LHCN-M2 (cell line): Measurements from ENCODE around the gene GRK1.

- RAMPAGE, long total RNA: no peak
Measured at GRCh38 chr13:112943062-112944042, 25.7 kb upstream of the MCF2L start.

DNA sequence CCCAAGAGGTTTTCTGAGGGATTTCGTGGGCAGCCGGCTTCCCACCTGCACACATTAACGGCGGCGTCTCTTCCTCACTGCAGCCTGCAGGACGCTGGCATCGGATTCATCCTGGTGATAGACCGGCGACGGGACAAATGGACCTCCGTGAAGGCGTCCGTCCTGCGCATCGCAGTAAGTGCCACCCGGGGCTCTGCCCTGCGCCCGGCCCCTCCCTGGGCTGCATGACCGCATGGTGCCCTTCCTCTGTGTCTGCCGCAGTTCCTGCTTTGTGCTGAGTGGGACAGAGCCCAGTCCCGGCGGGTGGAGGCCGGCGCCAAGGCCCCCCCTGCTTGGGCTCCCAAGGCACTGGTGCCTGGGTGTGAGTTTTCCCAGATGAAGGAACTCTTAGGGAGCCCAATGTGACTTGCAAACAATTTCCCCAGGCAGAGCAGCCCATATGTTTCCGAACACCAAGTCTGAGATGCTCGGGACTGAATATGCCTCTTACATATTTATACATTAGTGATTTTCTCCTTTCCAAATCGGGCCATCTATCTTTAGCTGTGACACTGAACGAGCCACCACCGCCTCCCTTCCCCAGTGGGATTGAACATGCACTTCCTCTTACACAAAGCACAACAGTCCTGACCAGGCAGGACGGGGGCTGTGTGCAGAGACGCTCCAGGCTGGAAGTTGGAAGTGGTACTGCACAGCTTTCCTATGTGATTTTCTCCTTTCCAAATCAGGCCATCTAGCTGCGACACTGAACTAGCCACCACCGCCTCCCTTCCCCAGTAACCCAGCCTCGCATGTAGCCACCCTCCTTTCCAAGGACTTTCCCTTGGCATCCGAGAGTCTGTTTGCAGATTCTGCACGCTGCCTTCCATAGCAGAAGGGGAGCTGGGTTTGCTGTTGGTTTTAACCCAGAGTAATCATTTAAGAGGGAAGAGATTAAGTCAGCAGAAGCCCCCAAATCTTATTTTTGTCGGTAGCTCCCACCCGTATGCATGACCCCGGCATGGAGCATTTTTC, 60.1 kb upstream of the F7 start:
- RAMPAGE, long total RNA: no peak

DNA sequence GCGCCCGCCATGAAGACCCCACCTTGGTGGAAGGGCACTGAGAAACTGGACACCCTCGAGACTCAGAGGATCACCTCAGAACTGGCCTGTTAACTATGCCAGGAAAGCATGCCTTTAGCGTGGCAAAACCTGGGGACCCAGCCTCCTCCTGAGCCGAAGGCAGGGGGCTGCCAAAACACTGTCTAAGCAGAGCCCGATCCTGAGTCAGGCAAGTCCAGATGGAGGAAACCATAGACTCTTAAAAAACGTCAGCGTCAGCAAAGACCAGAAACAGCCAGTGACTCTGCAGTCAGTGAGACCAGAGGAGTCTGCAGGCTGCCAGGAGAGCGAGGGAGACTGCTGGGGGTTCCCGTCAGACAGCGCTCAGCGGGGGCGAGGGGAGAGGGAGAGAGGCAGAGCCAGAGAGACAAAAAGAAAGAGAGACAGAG, 6.2 kb upstream of the PROZ start:
- RAMPAGE, long total RNA: no peak

GRCh38 chr13:113153241-113153836, 5.1 kb upstream of the PROZ start:
- RAMPAGE, long total RNA: no peak

- RAMPAGE, long total RNA: no peak
Measured at GRCh38 chr13:113208001-113208540, 398 bp downstream of the PCID2 start.

GRCh38 chr13:113297333-113298107, 481 bp downstream of the LAMP1 start:
- RAMPAGE, long total RNA: no peak

- RAMPAGE, long total RNA: no peak
Measured at GRCh38 chr13:113324331-113324784, 27.3 kb downstream of the LAMP1 start.

- RAMPAGE, long total RNA: no peak
Measured at GRCh38 chr13:113393811-113394566, 30.1 kb upstream of the GRTP1 start.

DNA sequence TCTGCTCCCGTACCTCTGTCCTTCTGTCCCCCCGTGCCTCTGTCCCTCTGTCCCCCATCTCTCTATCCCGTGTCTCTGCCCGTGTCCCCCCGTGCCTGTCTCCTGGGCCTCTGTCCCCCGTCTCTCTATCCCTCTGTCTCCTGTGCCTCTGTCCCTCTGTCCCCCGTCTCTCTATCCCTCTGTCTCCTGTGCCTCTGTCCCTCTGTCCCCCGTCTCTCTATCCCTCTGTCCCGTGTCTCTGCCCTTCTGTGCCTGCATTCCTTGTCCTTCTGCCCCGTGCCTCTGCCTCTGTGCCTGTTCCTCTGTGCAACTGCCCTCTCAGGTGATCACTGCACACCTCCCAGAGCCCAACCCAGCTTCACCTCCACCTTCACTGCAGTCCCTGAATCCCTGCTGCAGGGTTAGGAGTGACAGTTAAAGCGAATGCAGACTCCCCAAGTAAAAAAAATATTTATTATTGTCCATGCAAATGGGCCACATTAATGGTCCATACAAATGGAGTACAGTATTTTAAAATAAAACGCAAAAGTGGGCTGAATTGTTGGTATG, 17.5 kb downstream of the DCUN1D2 start:
- RAMPAGE, long total RNA: no peak

DNA sequence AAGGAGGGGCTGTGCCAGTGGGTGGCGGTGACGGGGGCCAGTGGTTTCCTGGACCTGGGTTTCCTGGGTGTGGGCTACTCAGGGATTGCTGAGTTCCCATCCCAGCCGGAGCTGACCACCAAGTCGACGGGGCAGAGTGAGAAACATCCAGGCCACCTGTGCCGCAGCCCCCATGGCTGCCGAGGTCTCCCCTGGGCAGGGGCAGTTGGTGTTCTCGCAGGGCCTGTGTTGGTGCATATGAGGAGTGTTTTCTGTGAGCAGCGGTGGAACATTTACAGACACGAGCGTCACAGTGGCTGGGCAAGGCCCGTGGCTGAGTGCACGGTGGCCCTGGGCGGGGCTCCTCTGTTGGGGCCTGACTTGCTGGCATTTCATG, 23.2 kb downstream of the TFDP1 start:
- RAMPAGE, long total RNA: no peak

- RAMPAGE, long total RNA: no peak
Measured at GRCh38 chr13:113666808-113667502, at the start of gene GRK1. Gene GRK1, plus strand, starts transcription at chr13:113667219.

DNA sequence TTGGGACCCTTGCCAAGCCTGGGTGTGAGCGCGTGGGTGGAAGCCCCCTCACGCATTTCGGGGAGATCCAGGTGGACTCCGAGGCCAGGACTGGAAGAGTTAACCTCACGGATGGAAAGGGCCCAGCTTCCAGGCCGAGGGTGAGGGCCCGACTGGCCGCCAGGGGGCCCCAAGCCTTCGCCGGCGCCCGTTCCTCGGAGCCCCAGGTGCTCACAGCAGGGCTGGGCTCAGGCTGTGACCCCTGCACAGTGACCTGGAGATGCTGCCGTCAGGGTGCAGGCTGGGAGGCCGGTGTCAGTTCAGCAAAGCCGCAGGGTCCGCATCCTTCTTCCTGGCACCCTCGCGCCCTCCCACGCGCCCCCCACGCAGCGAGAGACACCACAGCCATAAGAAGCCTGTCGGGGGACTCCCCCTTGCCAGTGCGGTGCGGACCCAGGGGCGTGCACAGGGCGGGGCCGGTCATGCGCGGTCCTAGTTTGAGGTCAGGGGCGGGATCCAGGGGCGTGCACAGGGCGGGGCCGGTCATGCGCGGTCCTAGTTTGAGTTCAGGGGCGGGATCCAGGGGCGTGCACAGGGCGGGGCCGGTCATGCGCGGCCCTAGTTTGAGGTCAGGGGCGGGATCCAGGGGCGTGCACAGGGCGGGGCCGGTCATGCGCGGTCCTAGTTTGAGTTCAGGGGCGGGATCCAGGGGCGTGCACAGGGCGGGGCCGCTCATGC, 34.0 kb upstream of the TMEM255B start:
- RAMPAGE, long total RNA: no peak

DNA sequence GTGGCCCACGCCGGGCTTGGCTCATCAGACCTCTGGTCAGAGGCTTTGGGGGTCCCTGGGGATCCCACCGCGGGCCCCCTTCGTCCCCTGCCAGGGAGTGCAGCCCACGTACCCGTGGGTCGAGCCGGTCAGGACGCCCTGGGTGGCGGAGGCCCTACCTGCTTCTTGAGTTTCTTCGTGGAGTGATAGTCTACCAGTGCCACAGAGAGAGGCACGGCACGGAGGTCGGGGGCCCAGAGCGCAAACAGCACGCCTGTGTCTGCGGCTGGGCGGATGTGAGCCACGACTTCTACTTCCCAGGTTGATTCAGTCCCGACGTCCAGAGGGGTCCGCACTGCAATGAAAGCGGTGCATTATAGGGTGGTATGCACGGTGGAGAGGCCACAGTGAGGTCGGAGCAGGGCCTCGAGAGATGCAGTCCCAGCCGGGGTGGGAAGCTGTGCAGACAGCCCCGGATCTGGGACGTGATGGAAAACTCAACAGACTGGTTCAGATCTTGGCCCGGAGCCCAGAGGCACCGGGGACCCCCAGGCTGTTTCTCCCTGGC, 40.6 kb downstream of the GAS6 start:
- RAMPAGE, long total RNA: no peak

DNA sequence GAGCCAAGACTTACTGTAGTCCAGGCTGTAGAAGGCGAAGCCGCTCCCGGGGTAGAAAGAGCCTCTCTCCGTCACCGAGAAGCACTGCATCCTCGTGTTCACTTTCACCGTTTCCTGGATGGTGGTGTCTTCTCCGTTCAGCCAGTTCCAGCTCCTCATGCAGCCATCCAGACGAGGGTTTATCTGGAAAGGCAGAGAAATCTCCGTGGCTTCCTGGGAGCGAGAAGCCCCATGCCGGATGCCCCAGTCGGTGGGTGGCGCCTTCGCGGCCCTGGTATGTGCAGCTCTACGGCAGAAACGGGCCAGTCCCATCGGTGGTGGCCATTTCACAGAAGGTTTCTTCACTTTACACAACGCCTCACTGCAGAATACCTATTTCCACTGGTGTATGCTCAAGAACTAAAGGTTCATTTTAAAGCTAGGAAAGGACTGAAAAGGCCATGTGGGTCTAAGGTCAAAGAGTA, 36.9 kb downstream of the GAS6 start:
- RAMPAGE, long total RNA: no peak

- RAMPAGE, long total RNA: no peak
Measured at GRCh38 chr13:113860478-113861502, 3.1 kb downstream of the GAS6 start.

DNA sequence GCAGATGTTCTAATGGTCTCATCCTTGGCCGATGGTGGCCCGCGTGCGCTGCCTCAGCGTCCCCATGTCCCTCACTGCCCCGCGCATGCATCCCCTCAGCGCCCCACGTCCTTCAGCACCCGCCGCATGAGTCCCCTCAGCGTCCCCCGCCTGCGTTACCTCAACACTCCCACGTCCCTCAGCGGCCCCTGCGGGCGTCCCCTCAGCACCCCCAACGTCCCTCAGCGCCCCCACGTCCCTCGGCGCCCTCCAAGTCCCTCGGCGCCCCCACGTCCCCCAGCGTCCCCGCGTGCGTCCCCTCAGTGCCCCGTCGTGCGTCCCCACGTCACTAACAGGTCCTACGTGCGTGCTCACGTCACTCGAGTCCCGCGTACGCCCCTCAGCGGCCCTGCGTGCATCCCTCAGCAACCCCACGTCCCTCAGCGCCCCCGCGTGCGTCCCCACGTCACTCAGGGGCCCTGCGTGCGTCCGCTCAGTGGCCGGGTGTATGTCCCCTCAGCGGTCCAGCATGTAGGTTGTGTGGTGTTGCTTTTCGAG, 19.4 kb upstream of the GAS6 start:
- RAMPAGE, long total RNA: no peak

DNA sequence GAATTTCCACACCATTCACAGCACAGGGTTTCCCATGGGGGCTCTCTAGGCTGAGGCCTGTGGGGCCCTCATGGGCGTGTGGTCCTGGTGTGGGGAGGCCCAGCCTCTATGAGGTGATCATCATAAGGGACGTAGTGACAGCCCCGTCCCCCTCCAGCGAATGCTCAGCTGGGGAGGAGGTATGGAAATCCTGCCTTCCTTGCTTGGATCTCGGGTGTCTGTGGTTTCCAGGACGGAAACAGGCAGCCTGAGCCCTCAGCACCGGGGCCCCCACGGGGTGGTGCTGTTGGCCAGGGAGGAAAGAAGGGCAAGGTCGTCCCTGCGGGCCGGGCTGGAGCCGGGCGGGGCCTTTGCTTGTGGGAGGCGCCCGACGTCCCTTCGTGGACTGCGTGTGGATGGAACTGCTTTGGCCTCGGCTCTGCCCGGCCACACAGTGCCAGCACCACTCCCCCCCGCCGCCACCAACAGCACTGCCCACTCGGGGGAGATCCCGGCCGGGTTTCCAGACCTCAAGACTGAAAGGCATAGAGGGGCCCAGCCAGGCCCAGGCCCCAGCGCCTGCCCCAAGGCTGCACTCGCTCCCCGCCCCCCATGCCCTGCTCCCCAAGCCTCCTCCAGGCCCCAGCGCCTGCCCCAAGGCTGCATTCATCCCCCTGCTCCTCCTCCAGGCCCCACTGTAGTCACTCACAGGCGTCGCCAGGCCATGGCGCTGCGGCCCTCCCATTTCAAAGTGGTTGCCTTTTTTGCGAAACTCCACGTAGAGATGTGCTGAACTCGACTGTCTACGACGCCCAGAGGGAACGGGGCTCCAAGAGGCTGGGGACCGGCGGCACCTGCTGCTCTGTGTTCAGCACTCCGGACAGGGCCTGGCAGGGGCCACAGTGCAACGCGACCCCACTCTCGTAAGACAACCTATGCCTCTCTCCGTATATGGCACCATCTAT, 22.6 kb downstream of the C13orf46 start:
- RAMPAGE, long total RNA: no peak

DNA sequence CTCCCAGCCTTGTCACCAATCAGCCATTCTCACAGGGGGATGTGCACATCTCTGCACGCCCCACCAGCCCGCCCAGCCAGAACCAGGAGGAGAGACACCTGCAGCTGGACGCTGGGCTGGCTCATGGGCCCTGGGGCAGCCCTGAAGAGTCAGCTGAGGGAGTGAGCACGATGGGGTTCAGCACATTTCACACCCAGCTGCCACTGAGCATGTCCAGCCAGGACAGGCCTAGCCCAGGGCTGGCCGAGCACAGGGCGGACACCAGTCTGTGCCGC, 8.2 kb upstream of the C13orf46 start:
- RAMPAGE, long total RNA: no peak

DNA sequence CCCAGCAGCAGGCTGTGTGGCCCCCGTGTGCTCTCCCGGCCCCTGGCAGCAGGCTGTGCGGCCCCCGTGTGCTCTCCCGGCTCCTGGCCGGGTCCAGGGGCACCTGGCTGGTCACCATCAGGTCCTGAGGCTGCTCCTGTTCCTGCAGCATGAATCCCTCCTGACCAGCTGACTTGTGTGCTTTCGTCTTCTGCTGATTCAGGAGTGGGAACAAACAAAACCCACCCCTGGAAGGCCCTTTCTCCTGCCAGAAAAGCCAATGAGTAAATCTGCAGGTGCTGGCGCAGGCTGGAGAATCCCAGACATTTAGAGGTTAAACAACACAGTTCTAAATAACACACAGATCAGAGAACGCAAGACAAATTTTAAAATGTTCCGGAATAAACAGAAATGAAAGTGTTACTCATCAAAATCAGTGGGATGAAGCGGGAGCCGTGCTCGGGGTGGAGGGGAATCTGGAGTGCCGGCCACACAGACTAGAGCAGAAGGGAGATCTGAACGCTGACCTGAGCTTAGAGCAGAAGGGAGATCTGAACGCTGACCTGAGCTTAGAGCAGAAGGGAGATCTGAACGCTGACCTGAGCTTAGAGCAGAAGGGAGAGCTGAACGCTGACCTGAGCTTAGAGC, 60.6 kb upstream of the C13orf46 start:
- RAMPAGE, long total RNA: no peak

- RAMPAGE, long total RNA: no peak
Measured at GRCh38 chr13:114087534-114087879, 44.9 kb downstream of the RASA3 start.